Left common carotid artery plus branches (tissue), 1 donor: ENCODE results near the gene OVOL1.

GRCh38 chr11:65397061-65397679, 10.7 kb downstream of the FRMD8 start:
- PRO-cap = no peak

GRCh38 chr11:65424820-65425508, 38.5 kb downstream of the FRMD8 start:
- PRO-cap = no peak

GRCh38 chr11:65425509-65425795, 39.0 kb downstream of the FRMD8 start:
- PRO-cap = no peak

- PRO-cap = no peak
Measured at GRCh38 chr11:65428846-65429510, 42.5 kb downstream of the FRMD8 start.

DNA sequence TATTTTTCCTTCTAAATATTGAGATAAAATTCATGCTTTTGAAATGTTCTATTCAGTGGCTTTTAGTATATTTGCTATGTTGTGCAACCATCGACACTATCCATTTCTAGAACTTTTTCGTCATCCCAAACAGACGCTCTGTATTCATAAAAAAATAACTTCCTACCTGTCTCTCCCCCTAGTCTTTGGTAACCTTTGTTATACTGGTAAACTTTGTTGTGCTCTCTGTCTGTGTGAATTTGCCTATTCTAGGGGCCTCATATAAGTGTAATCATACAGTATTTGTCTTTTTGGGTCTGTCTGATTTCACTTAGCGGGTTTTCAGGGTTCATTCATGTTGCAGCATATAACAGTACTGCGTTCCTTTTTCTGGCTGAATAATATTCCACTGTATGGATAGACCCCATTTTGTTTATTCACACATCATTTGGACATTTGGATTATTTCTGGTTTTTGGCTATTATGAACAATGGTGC, 52.0 kb downstream of the FRMD8 start:
- PRO-cap = no peak

DNA sequence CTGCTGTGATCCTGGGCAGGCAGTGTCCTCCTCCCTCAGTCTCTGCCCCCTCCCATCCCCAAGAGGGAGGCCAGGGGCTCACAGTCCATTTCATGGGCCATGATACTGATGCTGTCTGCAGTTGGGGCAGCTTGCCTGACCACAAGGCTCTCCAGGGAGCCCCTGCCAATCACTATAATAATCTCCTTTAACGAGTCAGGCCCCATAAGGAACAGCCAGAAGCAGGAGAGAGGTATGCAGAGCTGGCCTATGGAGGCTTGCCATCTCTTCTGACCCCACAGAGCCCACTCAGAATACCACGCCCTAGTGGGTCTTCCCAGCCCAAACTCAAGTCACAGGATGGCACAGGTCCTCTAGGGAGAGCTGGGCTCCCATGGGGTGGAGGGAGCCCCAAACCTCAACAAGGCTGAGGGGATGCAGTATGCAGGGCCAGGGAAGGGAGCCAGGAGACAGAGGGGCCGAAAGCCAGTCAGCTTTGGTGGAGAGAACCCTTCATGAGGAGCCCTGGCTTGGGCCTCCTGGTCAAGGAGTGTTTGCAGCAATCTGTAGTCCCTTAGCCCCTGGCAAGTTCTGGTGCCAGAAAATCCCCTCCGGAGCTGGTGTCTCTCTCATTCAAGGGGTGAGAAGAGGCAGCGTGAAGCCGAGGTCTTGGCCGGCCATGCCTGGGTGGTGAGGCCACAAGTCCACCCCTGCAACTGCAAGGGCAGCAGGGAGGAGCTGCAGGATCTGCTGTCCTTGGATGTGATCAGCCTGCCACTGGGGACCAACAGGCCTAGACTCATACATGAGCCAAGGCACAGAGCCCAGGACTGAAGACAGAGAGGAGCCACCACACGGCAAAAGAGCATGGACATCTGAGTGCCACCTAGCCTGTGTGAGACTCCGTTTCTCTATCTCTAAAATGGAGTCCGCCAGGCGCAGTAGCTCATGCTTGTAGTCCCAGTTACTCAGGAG, 60.0 kb downstream of the FRMD8 start:
- PRO-cap = no peak

- PRO-cap = no peak
Measured at GRCh38 chr11:65447899-65448861, 61.7 kb downstream of the FRMD8 start.

GRCh38 chr11:65454596-65455797, 68.6 kb downstream of the FRMD8 start:
- PRO-cap = bidirectional peak, plus-strand start at chr11:65455288, minus-strand start at chr11:65455131

- PRO-cap = bidirectional peak, plus-strand start at chr11:65496719, minus-strand start at chr11:65496659; bidirectional peak, plus-strand start at chr11:65497764, minus-strand start at chr11:65497390
Measured at GRCh38 chr11:65496500-65497493, 28.1 kb upstream of the SCYL1 start.

DNA sequence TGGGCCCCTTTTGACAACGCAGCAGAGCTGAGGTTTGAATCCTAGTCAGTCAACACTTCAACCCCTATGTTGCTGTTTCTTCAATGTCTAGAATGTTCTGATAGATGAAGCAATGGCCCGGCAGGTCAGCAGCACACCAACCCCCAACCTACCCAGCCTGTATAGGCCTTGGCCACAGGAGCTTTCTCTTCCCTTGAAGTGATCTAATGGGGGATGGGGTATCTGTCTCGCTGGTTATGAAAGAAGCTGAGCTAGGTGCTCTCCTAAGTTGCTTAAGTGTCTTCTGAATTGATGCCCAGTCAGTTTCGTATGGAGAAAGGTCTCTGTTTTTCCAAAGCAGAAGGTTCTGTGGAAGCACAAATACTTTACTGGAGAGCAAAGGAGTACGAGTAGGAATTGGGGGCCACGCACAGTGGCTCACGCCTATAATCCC, 17.4 kb upstream of the SCYL1 start:
- PRO-cap = no peak

- PRO-cap = no peak
Measured at GRCh38 chr11:65541351-65542052, 16.6 kb downstream of the SCYL1 start.

- PRO-cap = no peak
Measured at GRCh38 chr11:65582864-65583418, 7.1 kb downstream of the EHBP1L1 start.

DNA sequence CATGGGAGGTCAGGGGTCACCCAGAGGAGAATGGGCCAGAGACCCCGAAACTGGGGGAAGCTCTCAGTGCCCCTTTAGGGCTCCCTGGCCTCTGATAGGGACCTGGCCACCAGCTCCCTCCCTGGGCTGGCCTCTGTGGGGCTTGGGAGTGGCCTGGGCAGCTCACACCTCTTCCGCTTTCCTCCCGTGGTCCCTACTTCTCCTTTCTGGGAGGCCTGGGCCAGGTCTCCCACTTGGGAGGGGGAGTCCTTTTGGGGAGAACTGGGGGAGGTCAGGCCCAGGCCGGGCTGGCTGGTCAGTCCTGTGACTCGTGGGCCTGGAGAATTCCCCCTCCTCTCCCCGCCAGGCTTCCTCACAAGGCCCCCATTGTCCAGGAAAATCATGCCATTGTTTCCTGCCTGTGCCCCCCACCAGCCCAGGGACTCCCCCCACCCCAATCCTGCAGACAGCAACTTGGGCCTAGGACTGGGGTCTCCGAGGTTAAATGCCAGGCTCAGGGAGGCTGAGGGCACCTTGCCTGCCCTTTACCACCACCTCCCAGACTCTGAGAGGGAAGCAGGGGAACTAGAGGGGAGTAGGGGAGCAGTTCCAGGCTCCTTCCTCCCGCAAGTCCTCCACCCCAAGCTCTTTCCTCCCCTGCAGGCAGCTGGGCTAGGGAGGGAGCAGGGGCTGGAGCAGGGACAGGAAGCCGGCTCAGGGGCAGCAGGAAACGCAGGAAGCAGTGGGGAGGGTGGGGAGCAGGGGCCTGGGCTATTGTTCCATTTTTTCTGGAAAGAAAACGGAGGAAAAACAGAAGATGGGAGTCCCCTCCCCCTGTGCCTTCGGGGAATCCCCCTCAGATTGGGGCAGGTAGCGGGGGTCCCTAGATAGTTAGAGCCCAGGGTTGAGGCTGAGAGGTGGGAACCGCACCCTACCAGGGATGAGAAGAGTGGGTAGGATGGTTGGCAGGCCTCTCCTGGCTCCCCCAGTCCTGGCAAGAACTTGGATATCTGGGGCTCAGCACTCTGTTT, 2.7 kb downstream of the MAP3K11 start:
- PRO-cap = no peak

- PRO-cap = no peak
Measured at GRCh38 chr11:65621203-65621785, 5.7 kb downstream of the PCNX3 start.

- PRO-cap = no peak
Measured at GRCh38 chr11:65659093-65659950, 3.4 kb downstream of the RELA start.

- PRO-cap = unidirectional peak, plus-strand start at chr11:65780182
Measured at GRCh38 chr11:65779429-65780638, 942 bp downstream of the AP5B1 start.

GRCh38 chr11:65786208-65787273, at the start of gene OVOL1:
TSS of gene OVOL1 (plus strand) at chr11:65787063.
- PRO-cap = no peak

DNA sequence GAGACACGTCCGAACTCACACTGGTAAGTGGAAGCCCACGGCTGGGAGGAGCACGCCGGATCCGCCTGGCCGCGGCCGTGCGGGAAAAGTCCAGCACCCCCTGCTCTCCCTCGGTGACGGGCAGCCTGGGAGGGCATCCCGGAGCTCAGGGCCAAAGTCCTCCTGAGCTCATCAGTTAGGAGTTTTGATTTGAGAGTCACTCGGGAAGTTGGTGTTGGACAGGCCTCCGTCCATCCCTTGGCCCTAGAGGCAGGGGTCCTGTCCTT, 7.8 kb downstream of the OVOL1 start:
- PRO-cap = no peak

- PRO-cap = no peak
Measured at GRCh38 chr11:65849191-65850020, 8.6 kb downstream of the CFL1 start.

DNA sequence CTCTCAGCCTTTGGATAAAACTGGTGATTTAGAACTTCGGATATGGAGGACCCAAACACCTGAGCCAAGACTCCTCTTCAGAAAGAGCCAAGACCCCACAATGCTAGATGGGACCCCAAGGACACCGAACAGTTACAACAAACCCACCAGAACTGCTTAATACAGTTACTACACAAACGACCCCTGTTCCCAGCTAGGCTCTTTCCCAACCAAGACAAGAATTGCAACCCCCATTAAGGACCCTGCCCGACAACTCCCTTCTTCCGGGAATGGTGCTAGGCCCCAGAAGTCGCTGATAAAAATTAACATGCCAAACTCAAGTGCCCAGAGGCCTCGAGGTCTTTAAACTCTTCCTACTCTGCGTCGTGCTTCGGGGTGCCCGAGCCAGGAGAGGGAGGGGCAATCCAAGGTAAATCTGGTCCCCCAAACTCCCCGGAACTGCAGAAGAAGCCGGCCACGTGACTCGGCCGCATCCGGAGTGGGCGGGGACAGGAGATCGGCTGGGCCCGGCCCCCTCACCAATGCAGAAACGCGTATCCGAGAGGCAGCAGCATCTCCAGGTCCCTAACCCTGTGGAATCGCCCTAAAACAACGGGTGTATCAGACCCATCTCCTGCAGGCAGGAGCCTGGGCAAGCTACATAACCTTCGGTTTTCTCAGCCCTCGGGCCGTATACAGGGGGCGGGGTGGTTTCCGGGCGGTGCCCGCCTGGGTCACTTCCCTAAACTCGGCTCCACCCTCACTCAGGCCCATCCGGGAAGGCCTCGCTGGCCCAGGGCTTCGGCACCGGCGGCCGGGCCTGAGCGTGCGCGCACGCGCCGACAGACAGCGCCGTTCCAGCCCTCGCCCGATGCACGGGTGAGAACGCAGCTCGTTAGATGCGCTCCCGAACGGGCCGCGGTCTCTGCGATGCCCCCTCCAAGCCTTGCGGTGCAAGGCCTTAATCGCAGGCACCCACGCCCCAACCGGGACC, 1.1 kb downstream of the CFL1 start:
- PRO-cap = unidirectional peak, plus-strand start at position 528 of the sequence; unidirectional peak, plus-strand start at position 786 of the sequence